Calu3 (cell line): ENCODE measurements around a stretch of chr1.

DNA sequence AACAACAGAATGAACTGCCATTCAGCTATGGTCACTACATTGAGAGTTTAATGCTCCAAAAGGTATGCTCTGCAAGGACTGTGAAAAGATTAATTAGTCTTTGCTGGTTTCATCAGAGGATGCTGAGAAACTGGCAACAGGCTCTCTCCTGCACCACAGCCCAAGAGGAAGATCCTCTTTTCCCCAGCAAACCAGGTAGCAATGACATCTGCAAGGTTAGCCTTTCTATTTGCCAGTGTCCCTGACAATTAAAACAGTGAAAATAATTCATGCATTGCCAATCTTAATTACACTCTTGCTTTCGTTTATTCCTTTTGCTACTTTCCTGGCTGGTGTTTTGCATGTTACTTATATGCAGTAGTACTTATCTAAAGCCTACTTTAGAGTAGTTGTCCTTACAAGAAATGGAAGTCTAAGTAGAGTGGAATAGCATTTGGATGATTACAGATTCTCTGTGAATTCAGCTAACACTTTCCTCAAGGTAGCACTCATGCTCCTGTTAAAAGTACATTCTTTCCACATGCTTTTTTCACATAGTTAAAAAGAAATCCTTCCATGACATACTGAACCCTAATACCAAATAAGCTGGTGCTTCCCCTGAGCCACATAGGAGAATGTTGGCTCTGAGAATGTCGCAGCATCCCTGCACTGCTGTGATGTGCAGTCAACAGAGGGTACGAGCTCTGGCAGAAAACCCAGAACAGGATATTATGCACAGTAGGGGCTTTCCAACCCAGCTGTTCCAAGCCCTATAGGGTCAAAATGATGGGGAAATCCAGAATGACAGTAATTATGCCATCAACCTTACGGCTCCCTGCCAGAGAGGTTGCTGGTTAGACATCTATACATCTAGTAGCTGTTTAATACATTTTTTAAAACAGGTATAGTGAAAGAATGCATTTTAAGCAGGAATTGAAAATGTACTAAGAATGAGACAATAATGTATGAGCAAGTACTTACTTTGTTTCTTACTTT, 125.6 kb downstream of the NR5A2 start:
- PRO-cap: no peak

DNA sequence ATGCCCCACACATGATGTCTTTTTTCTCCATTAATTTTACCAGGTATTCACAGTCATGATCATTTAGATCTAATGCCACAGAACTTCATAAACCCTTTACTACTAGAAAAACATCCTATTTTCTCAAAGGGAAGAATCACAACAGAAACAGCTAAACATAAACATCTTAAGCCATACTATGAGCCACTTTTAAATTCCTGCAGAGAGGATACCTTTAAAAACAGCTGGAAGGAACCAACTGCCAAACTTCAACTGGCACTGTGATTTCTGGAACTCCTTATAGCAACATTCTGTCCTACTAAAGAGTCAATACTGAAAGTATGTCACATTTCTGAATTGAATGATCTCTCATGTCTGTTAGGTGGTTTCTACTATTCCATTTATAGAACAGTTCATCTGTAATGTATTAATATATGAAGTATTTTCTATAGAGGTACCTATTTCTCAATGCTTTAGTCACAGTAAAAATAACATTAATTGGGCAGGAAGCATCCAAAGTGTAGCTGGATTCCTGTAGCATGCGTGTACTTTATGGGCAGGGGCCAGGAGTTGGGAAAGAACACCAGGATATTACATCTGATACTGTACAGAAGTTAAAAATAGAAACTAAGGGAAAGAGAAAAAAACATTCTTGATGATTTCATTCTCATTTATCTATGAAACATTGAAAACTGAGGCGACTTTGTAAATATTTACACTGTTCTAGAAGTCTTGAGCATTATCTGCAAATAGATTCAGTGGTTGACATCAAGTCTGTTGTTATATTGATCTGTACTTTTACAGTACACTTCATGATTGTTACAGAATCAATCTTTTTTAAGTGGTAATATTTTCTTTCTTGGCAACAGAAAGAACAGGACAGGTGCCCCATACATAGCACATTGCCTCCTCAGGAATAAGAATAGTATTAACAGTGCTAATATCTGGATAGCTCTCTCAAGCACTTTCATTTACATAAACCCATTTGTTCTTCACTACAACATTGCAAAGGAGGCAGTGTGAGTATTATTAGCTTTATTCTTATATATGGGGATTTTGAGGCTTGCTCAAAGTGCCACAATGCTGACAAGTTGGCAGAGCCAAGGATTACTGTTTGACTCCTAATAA, 6.1 kb upstream of the ZNF281 start:
- PRO-cap: unidirectional peak, plus-strand start at position 844 of the sequence

GRCh38 chr1:200760729-200761149, 22.0 kb downstream of the CAMSAP2 start:
- PRO-cap: no peak

DNA sequence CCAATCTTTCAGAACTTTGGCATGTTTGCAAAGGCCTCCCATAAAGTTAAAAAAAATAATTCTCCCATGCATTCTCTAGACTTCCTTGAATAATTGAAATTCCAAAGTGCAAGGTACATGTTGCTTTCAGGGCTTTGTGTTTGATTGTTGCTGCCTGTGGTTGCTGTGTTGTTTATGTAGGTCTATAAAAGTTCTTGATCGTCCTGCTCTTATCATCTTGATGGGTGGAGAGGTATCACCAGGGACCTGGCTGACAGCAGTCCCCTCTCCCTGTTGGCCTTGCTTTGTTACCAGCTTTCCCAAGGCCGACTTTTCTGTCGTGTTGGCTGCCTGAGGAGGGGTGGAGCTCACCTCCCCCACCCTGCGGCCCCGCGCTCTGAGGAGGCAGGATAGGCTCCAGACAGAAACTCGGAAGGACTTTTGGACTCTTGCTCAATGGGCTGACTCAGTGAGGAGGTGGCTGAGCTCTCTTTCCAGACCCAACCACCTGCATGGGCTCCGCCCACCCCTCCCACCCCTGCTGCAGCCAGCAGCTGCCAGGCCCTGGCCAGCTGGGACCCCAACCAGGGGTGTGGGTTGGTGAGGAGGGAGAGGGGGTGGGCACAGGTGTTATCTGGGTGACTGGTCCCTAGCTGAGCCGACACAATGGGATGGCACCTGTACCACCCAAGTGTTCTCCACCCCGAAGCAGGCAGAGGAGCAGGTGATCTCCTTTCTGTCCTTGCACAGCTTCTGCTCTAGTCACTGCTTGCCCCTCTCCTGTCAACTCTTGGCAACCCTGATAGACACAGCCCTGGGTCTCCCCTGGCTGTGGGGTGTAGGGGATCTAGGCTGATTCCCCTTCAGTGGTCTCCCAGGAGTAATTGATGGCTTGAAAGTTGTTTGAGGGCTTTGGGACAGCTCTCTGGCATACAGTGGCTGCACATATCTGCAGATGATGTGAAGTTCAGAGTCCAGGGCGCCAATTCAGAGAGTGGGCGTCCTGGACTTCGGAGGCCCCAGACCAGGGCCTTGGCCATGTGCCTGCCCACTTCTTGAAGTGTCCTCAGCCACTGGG, 2.1 kb downstream of the INAVA start:
- PRO-cap: bidirectional peak, plus-strand start at position 612 of the sequence, minus-strand start at position 378 of the sequence

GRCh38 chr1:201002064-201002584, 21.4 kb downstream of the KIF21B start:
- PRO-cap: no peak

DNA sequence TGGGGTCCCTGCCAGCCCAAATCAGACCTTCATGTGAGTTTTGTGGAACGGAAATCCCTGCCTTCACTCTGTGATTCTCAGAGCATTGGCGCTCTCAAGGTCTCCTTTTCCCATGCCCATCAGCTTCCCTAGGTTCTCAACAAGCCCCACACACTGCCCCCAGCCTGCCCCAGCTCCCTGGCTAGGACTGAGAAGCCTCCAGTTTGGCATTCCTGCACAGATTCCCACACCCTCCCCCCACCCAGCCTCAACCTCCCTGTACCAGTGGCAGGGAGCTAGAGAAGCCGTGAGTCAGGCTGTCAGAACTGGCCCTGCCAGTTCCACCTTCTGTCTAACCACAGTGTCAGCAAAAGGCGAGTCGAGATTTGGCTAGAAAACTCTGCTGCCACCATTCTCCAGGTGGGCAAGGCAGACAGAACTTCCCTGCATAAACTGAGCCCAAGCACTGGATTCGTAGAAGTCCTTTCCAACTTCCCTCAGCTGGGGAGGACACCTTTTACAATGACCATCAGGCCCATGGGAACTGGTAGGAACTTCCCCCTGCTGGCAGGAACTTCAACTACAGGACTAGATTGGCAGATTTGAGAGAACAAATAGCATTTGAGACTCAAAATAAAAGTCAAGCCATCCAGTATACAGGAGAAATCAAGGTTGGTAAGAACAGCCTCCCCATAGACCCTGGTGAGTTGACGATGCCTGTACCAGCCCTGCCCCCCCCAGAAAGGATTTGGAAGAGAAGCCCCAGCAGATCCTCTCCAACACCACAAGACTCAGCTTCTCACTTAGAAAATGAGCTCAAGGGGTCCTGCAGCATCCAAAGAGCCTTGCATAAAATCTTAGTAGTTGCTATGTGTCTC, 31.0 kb downstream of the TNNT2 start:
- PRO-cap: no peak

DNA sequence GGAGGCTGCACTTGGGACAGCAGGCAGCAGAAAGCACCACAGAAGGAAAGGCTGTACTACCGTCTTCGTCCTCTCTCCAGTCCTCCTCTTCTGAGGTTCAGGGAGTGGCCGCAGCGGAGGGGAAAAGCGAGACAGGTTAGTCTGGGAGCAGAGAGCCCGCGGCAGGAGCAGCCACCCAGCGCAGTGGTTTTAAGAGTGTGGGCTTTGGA, 7.8 kb downstream of the TNNT2 start:
- PRO-cap: no peak

DNA sequence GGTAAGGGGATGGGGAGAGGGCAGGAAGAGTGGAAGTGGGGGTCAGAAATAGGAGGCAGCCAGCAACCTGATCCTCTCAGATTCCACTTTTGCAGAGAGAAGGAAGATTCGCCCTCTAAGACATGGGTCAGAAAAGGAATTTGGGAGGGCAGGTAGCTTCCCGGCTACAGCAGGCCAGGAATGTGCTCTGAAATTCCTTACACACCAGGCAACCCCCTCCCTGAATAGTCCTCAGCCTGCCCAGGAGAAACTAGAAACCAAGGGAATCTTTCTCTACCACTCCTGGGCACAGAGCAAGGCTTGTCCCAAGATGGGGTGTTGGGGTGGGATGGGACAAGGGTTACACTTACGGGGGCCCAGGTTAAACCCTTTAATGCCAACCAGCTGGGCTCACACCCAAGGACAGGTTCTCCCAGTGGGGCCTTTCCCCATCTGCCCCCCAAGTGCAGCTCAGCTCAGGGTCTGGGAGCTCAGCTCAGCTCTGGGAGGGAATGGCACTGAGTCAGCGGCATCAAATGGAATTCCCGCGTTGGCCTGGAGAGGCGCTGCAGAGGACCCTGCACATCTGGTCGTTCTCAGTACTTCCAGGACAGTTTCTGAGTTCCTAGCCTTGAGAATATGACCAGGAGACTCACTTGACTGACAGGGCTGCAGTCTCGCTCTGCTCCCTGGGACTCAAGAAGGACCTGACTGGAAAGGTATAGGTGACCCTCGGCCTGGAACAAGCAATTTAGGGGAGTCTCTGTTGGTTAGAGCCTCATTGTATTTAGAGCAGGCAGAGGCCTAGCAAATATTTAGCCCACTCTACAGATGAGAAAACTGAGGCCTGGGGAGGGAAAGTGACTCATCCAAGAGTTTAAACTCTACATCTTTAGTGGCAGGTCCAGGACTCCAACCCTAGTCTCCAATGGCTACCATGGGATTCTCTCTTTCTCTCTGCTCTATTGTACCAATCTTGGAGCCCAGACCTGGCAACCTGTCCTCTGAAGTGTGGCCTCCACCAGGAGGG, 680 bp downstream of the TNNT2 start:
- PRO-cap: no peak

DNA sequence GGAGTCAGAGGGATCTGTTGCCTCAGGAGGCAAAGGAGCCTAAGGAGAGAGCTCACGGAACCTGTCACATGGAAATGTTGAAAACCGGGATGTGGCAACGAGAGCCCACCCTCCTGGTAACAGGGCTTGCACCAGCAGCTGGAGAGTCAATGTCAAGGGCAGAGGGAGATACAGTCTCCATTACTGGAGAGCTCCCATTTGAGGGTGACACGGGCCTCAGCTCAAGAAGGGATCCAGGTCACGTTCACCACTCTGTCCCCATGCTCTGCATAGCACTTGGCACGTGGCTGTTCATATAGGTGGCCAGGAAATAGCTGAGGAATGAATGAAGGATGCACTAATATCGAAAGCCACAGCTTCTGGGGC, 8.5 kb downstream of the CSRP1 start:
- PRO-cap: no peak

DNA sequence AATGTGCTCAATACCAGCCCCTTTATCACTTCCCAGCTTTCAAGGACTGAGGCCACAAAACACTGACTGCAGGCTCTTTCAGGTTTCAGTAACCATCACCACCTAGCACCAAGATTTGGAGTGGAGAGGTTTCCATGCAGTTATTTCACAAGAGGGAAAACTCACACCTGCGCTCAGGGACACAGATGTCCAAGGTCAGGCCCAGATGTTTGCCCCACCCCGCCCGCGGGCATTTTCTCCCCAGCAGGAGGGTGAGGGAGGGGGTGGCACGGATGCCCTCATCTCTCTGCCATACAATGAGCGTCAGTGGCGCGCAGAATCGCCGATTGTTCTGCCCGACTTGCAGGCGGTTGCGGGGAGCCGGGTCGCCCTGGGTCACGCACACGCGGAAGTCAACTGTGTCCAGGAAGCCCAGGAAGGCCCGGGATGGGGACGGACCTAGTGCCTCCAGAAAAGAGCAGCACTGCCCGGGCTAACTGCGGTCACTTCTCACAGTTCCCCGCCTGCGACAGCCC, 409 bp downstream of the CSRP1 start:
- PRO-cap: no peak

- PRO-cap: no peak
Observed at GRCh38 chr1:201531337-201531536, 7.7 kb upstream of the NAV1 start.

- PRO-cap: no peak
Observed at GRCh38 chr1:201875764-201876861, 12.6 kb upstream of the SHISA4 start.

DNA sequence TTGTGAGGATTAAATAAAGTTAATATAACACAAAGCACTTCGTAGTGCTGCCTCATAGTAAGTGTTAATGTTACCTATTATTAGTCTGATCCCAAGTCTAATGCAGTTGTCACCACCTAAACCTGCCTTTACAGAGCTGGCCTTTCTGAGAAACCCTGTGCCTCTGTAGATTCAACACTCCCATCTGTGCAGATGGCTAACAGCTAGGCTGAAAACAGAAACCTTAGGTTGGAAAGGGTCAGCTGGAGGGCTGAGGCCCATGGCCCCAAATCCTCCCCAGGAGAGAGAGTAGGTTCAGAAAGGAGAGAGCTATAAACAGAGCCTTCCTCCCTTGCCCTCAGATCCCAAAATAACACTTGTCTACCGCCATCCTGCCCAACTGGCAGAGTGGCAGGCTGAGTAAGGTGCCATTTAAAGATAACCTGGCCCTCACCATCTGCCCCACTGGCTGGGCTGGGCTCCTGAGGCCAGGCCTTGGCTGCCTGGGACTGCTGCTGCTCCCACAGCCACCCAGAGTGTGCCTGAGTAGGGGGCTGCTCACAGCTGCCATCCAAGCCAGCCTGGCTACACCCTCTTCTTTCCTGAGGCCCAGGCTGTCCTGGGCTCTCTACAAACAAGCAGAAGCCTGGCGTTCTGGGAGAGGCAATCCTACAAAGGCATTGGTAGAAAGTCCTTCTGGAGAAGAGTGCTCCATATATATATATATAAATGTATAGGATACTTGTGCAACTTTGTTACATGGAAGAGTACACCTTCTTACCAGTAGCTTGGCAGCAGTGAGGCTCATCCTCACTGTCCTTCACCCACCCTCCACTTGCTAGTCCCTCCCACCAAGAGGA, 4.2 kb upstream of the SHISA4 start:
- PRO-cap: no peak

- PRO-cap: no peak
Observed at GRCh38 chr1:201886194-201886545, 2.5 kb upstream of the SHISA4 start.

GRCh38 chr1:201999443-202000276, 10.7 kb upstream of the ELF3 start:
- PRO-cap: no peak

DNA sequence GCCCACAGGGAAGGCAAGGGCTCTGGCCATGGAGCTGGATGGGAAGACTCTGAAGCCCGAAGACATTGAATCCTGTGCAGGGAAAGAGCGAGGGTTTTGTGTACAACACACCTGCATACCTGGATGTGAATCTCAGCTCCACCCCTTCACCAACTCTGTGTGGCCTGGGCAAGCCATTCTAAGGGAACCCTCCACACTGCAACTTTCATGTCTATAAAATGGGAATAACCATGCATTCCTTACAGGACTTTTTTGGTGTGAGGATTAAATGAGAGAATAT, 1.1 kb upstream of the ELF3 start:
- PRO-cap: bidirectional peak, plus-strand start outside the sequence, minus-strand start at position 71 of the sequence

GRCh38 chr1:202018360-202019389, 8.3 kb downstream of the ELF3 start:
- PRO-cap: bidirectional peak, plus-strand start at chr1:202018445, minus-strand start at chr1:202018484; bidirectional peak, plus-strand start at chr1:202019011, minus-strand start at chr1:202018862

- PRO-cap: bidirectional peak, plus-strand start at chr1:202106058, minus-strand start at chr1:202105894
Observed at GRCh38 chr1:202105431-202106156, 17.1 kb upstream of the GPR37L1 start.

GRCh38 chr1:202106157-202107160, 16.3 kb upstream of the GPR37L1 start:
- PRO-cap: unidirectional peak, plus-strand start at chr1:202106259; bidirectional peak, plus-strand start at chr1:202106582, minus-strand start at chr1:202106373; bidirectional peak, plus-strand start at chr1:202106837, minus-strand start at chr1:202106720

DNA sequence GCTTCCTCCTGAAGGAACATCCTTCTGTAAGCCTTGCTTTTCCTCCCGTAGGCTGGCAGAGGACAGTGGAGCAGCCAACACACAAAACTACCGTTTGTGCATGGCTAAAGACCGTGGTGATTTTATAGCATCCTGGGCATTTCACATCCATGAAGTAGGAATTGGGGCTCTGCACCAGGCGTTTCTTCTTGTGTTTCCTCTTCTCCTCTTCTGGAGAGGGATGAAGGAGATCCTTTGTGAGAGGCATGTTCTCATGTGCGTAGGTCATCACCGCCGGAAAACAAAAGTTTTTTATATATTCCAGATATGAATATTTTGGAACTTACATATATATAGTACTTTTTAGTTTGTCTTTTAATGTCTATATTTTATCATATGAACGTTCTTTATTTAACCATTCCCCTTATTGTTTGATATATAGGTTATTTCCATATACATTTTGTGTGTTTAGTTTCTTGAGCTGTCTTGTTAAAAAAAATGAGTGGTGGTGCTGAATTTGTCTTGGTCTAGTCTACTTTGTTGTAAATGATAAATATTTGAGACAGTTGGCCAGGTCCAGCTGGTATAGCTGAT, 123.5 kb downstream of the PPP1R12B start:
- PRO-cap: no peak